Temporal lobe (tissue), 2 donors: Measurements from ENCODE around the genes SMR3A, AMTN and GRSF1.

DNA sequence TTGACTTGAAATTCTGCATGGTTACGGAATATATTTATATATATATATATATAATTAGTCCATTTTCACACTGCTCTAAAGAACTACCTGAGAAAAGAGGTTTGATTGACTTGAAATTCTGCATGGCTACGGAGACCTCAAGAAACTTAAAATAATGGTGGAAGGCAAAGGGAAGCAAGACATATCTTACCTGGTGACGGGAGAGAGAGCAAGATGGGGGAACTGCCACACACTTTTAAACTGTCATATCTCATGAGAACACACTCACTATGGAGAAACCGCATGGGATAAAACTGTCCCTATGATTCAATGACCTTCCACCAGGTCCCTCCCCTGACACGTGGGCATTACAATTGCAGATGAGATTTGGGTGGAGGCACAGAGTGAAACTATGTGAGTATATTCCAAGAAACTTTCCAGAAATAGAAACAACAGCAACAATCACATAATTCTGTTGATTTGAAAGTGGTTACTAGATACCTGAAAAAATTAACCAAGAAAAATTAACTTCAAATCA, 879.7 kb downstream of the TECRL start:
- RAMPAGE, long total RNA, result no peak

GRCh38 chr4:67000681-67000890, 544.7 kb downstream of the CENPC start:
- RAMPAGE, long total RNA, result no peak

GRCh38 chr4:67575187-67576456, 17.1 kb downstream of the STAP1 start:
- RAMPAGE, long total RNA, result no peak

- RAMPAGE, long total RNA, result no peak
Measured at GRCh38 chr4:67581518-67581854, 23.0 kb downstream of the STAP1 start.

DNA sequence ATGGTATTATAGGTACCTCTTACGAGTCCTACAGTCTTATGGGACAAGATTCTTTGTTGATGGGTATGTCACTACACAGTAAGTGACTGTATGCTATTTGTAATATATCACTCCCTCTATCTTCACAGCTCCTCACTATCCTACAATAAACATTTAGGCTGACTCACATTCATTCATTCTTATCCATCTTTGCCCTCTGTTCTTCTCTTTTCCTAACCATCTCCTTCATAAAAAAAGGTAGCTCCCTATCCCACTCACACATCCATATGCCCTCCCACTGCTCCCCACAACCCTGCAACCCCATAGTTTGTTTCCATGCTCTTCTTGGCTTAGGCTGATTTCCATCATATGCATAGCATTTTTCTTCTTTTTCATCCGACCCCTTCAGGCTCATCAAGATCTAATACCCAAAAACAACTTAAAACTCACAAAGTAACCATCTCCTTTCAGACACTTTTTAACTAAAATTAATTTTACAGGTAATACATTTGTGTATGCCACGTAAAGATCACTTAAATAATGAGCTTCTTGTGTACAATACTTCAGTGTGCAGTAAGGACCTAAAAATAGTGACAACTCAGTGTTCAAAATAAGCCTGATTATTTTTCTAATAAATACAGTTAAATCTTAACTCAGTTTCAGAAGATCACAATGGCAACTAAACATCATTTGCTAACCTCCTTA, 20.8 kb downstream of the YTHDC1 start:
- RAMPAGE, long total RNA, result no peak

- RAMPAGE, long total RNA, result no peak
Measured at GRCh38 chr4:68568112-68568804, 7.9 kb downstream of the UGT2B17 start.

DNA sequence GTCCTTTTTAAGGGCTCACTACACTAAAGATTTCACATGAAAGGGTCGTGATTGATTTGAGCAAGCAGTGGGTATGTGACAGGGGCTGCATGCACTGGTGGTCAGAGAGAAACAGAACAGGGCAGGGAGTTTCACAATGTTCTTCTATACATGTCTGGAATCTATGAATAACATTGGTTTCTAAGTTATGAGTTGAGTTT, 119 bp upstream of the UGT2B17 start:
- RAMPAGE, long total RNA, result no peak

DNA sequence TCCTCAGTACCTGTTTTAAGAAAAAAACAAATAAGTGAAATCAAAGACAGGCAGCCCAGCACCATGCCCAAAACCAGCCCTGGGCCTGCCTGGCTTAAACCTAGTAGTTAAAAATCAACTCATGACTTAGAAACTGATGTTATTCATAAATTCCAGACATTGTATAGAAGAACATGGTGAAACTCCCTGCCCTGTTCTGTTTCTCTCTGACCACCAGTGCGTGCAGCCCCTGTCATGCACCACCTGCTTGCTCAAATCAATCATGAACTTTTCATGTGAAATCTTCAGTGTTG, 39.4 kb upstream of the UGT2B7 start:
- RAMPAGE, long total RNA, result no peak

GRCh38 chr4:69166325-69166704, 48.2 kb downstream of the UGT2B11 start:
- RAMPAGE, long total RNA, result no peak

GRCh38 chr4:69167278-69167823, 47.2 kb downstream of the UGT2B11 start:
- RAMPAGE, long total RNA, result no peak

GRCh38 chr4:69310326-69310704, 30.0 kb downstream of the UGT2B28 start:
- RAMPAGE, long total RNA, result no peak

GRCh38 chr4:69330306-69330905, 50.1 kb downstream of the UGT2B28 start:
- RAMPAGE, long total RNA, result no peak

- RAMPAGE, long total RNA, result no peak
Measured at GRCh38 chr4:69555066-69555386, 59.3 kb upstream of the UGT2B4 start.

GRCh38 chr4:70360462-70360973, at the start of gene SMR3A:
TSS of gene SMR3A (plus strand) at chr4:70360760.
- RAMPAGE, long total RNA, result no peak

DNA sequence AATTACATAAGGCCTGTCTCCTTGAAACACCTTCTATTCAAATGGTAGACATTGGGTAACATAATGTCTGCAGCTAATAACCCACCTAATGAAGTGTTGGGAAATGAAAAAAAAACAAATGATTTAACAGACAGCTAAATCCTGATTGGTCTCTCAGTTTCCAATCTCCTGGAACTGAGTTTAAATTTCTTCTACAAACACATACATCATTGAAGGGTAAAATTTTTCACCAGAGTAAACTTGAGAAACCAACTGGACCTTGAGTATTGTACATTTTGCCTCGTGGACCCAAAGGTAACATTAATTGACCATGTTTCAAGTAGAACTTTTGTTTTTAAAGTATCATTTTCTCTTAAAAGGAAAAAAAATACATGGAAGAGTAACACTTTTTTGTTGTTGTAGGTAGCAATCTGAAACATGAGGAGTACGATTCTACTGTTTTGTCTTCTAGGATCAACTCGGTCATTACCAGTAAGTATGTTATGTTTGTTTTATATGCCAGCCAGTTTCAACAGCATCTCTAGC, at the start of gene AMTN:
Gene AMTN (plus strand): TSS at position 209 of the 525 bp plus-strand sequence.
- RAMPAGE, long total RNA, result no peak

GRCh38 chr4:70705495-70706125, 16.2 kb upstream of the RUFY3 start:
- RAMPAGE, long total RNA, result no peak

DNA sequence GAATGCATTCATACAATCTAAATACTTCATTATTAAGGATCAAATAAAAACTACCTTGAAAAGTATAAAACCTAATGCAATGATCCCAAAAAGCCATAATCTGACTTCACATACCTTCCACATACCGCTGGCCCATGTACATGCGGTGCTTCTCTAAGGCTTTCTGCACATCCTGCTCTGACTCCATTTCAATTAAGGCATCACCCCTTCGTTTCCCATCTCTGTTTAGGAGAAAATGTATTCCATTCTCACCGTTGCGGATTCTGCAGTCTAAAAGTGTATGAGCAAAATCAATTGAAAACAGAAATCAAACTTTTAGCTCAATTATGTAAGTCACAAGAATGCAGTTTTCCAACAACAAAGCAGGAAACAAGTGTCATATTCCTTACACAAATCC, 6.7 kb downstream of the GRSF1 start:
- RAMPAGE, long total RNA, result no peak

- RAMPAGE, long total RNA, result no peak
Measured at GRCh38 chr4:70836088-70836409, 3.6 kb downstream of the GRSF1 start.

GRCh38 chr4:70839176-70840147, at the start of gene GRSF1:
TSS of gene GRSF1 (minus strand) at chr4:70839890.
- RAMPAGE, long total RNA, result no peak

DNA sequence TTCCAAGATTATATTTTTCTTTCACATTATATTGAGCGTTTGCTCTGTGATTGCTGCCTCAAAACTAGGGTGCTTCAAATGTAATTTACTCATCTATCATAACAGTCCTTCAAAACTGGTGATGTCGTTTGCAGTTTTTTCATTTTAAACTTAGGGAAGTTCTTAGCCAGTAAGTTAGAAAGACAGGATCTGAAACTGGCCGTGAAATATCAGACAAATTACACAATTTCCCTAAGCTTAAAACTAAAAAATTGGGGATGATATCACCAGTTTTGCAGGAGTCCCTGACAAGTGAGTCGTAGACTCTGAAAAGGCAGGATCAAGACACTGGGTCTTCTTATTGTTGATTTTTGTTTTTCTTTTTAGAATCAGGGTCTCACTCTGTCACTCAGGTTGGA, 44.8 kb downstream of the MOB1B start:
- RAMPAGE, long total RNA, result no peak